Lung (tissue), 4 donors: ENCODE data around the gene NXNL2.

DNA sequence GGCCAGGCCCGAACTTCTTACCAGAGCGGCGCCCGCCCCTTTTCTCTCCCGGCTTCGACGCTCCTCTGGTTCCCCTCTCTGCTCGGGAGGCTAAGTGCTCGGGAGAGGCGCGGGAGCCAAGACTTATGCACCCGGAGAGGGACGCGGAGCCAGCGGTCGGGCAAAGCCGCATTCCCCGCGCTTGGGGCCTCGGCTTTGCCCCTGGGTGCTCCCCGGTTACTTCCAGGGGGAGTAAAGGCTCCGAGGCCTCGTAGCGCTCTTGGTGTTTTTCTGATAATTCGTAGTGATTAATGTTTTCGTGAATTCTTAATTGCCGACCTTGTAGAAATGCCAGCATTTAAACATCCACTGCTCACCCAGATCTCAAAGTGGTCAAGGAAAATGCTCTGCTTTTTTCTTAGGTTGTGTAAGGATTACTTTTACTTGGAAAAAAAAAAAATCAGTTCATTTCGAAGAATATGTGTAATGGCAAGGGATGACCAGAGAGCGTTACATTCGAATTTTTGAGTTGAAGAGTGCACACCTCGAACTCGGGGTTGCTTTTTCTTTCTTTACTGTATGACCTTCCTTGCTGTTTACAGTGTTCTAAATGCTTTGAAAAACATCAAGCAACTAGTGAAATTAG is 636 bp upstream of the TUT7 start:
- PRO-cap: no peak
- RAMPAGE, long total RNA: no peak
- RRBS: 1% methylated on average over 18 of the region's 32 CpGs

DNA sequence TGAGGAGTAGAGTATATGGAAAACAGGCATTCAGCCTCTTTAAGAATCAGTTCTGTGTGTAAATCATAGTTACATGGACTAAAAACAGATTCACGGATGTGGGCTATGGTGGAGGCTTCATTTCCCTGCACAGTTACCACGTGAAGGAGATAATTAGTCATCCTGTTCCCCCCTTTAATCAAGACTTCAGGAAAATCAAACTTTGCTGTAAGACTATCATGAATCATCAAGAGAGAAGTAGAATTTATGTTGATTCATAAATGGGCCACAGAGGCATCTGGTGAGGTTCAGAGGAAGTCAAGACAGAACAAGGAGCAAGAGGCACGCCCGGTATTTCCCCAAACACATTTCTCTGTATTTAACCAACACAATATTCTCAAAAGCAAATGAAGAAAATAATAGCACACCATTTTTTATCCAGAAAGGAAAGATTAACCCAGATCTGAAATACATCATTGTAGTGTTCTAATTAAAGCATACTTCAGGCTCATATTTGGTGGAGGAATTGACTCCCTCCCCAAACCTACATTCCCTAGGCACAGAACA is 175.7 kb upstream of the GAS1 start:
- PRO-cap: no peak
- RAMPAGE, long total RNA: no peak
- RRBS: no CpG with 5 or more reads among the region's 4 CpGs

DNA sequence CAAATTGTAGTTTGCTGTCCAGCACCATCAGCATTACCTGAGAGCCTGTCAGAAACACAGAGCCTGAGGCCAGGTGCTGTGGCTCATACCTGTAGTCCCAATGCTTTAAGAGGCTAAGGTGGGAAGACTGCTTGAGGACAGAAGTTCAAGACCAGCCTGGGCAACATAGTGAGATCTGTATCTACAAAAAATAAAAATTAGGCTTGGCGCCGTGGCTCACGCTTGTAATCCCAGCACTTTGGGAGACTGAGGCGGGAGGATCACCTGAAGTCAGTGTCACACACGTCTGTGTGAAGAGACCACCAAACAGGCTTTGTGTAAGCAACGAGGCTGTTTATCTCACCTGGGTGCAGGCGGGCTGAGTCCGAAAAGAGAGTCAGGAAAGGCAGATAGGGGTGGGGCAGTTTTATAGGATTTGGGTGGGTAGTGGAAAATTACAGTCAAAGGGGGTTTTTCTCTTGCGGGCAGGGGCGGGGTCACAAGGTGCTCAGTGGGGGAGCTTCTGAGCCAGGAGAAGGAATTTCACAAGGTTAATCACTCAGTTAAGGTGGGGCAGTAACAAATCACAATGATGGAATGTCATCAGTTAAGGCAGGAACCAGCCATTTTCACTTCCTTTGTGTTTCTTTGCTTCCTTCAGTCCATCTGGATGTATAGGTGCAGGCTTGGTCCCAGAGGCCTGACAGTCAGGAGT is 89.7 kb upstream of the DAPK1 start:
- PRO-cap: no peak
- RAMPAGE, long total RNA: no peak
- RRBS: no CpG with 5 or more reads among the region's 10 CpGs

DNA sequence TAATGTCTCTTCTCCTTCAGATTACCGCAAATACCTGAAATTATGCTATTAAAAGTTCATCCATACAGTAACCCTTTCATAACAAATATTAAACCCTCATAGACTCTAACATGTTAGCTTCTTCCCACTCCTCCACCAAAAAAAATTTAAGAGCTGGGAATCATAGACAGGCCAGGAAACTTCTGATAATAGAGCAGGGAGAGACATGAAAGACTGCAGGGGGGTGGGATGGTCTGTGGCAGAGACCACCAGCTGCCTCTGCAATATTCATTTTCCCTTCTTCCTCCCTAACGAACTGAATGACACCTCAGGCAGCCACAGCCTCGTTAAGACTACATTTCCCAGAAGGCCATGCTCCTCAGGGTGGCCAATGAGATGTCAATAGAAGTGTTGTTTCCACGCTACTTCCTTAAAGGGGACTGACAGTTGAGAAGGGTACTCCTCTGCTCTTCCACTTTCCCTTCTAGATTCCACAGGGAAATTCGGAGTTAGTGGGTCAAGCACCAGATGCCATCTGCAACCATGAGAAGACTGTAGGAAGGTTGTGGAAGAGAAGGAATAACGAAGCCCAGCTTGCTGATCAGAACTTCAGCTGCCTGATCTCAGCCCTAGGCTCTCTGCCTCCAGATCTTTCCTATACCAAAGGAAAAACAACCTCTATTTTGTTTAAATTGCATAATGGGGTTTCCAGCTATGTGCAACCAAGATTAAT is 52.0 kb upstream of the DAPK1 start:
- PRO-cap: no peak
- RAMPAGE, long total RNA: no peak
- RRBS: no CpG with 5 or more reads among the region's 6 CpGs

DNA sequence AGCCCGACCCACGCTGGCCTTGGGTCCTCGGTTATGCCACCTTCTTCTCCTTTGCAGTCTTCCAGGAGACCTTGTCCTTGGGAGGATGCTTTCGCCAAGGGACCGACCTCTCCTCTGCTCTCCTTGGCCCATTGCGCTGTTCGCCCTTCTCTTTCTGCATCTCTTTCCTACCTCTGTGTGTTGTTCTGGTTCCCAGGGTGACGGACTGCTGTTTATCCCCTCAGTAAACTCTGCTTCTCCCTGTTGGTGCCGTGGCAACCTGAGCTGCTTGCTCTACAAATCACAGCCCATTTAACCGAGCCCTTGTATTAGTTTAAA is 97.9 kb downstream of the DAPK1 start:
- PRO-cap: no peak
- RAMPAGE, long total RNA: no peak
- RRBS: no CpG with 5 or more reads among the region's 10 CpGs

DNA sequence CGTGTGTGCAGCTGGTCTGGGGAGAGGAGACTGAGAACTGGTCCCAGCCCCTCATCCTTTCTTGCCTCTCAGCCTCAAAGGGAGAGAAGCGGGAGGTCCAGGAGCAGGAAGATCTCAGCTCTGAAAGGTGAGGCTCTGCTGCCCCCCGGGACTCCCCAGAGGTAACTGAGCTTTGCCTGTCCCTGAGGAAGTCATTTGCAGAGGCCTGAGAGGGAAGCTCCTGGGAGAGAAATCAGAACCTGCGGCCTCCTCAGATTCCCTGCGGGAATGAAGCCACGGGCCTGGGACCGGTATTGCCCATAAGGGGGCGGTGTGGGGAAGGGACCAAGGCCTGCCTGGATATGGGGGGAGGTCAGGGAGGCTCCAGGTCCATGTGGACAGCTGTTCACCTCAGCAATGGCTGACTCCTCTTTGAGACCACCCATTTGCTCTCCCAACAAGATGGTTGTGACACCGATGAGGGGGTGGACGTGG is 1.3 kb downstream of the SPATA31E1 start:
- PRO-cap: no peak
- RAMPAGE, long total RNA: no peak
- RRBS: no CpG with 5 or more reads among the region's 10 CpGs

GRCh38 chr9:88198166-88198874 is 60.0 kb upstream of the SPATA31C2 start:
- PRO-cap: no peak
- RAMPAGE, long total RNA: no peak
- RRBS: no CpG with 5 or more reads among the region's 10 CpGs

DNA sequence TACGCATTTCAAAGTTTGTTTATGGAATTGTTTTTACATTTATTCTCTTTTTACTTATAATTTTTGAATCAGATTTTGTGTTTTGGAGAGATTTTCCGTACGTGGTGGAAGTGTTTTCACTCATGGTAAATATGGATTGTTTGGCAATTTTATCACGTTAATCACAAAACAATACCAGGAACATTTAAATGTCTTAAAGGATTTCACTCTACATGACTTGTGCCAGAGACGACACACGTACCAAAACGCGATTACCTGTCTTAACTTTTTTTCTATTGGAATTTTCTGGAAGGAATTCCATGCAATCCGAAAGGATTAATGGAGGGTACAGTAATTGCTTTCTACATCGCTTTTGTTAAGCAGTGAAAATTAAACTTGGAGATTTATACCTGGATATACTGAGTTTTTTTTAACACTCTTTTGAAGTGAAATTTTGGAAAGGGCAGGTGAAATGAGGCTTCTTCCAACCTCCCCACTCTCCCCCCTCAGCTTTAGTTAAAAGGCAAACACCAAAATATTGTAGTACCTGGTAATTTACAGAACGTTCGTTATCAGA is 1.3 kb downstream of the SPIN1 start:
- PRO-cap: no peak
- RAMPAGE, long total RNA: no peak
- RRBS: no CpG with 5 or more reads among the region's 12 CpGs

DNA sequence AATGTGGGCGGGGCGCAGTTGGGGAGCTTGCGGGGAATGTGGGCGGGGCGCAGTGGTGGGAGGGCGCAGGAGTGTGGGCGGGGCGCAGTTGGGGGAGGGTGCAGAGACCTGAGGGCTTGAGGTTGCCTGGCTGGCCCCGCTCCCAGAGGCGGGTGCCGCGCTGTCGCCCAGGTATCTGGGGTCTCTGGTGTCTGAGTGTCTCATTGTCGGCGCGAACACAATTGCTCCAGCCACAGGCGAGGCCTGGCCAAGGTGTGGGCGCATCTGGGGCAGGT is at the start of gene NXNL2:
Gene NXNL2, plus strand, starts transcription at position 145 of the 275 bp plus-strand sequence.
- PRO-cap: unidirectional peak, plus-strand start at position 145 of the sequence
- RAMPAGE, long total RNA: no peak
- RRBS: no CpG with 5 or more reads among the region's 18 CpGs

DNA sequence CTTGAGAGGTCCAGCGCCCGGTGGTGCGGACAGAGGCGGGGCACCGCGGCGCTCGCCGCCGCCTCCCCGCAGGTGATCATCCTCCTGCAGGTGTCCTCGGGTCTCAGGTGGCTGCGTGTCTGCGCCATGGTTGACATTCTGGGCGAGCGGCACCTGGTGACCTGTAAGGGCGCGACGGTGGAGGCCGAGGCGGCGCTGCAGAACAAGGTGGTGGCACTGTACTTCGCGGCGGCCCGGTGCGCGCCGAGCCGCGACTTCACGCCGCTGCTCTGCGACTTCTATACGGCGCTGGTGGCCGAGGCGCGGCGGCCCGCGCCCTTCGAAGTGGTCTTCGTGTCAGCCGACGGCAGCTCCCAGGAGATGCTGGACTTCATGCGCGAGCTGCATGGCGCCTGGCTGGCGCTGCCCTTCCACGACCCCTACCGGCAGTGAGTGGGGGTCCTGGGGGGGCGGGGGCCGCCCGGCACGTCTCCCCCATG is 370 bp downstream of the NXNL2 start:
- PRO-cap: no peak
- RAMPAGE, long total RNA: no peak
- RRBS: 1% methylated on average over 6 of the region's 56 CpGs

DNA sequence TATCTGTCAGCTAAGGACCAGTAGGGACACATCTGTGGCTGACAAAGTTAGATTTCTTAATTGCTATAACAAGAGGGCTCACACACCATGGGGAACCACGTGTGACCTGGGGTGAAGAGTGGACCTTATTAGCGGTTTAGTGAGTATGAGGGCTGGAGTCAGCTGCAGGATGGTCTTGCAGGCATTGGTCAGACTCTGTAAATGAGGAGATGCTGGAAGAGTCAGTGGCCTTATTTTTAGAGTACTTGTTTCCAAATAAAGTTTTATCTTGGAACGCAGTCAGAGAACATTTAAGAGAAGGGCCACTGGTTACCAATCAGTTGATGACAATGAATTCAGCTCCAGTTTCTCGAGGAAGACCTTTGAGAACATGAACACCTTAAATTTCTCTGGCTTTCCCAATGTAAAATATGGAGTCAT is 186.0 kb upstream of the S1PR3 start:
- PRO-cap: no peak
- RAMPAGE, long total RNA: no peak
- RRBS: no CpG with 5 or more reads among the region's 4 CpGs

DNA sequence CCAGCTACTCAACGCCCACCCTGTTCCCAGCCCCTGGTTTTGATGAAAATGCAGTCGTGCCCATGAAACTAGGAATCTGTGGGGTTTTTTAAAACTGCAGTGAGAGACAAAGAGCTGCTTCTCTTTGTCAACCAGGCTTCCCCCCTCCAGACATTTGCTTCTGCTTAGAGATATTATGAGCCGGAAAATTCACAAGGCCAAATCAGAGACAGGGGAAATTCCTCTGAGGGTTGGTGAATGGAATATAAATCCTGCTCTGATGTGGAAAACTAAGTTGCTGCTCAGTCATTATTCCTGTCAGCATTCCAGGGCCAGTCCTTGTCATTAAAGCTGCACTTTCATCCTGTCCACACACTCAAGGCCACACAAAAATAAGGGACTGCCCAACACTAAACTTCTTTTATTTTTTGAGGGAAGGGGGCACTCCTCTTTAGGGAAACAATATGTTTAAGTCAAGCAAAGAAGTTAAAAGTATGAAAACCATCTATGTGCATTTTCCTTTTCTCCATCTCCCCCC is 119.1 kb upstream of the S1PR3 start:
- PRO-cap: no peak
- RAMPAGE, long total RNA: no peak
- RRBS: no CpG with 5 or more reads among the region's 3 CpGs

DNA sequence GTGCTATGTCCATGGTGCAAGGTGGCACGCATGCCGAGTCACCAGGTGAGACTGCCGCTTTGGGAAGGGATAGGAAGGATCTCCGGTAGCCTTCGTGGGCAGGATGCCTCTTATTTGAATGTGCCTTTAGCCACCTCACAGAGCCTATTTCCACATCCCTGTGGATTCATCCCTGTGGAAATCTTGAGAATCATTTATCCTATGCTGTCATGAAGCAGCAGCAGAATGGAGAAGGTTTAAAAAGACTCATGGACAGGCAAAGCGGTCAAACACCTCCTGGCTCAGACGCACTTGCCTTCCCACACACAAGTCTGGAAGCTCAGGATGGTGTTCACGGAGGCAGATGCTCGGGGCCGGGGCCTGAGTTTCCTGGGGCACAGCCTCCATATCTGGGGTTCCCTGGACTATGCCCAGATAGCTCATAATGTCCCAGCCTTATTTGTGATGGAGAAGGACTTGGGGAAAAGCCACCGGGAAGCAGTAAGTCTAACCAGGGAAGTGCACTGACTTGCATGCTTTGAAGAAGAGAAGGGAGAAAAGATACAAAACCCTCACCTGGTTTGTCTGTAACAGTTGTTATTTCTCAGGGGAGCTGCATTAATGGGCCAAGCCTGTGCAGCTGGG is 3.1 kb downstream of the S1PR3 start:
- PRO-cap: no peak
- RAMPAGE, long total RNA: no peak
- RRBS: 35% methylated on average over 2 of the region's 11 CpGs

DNA sequence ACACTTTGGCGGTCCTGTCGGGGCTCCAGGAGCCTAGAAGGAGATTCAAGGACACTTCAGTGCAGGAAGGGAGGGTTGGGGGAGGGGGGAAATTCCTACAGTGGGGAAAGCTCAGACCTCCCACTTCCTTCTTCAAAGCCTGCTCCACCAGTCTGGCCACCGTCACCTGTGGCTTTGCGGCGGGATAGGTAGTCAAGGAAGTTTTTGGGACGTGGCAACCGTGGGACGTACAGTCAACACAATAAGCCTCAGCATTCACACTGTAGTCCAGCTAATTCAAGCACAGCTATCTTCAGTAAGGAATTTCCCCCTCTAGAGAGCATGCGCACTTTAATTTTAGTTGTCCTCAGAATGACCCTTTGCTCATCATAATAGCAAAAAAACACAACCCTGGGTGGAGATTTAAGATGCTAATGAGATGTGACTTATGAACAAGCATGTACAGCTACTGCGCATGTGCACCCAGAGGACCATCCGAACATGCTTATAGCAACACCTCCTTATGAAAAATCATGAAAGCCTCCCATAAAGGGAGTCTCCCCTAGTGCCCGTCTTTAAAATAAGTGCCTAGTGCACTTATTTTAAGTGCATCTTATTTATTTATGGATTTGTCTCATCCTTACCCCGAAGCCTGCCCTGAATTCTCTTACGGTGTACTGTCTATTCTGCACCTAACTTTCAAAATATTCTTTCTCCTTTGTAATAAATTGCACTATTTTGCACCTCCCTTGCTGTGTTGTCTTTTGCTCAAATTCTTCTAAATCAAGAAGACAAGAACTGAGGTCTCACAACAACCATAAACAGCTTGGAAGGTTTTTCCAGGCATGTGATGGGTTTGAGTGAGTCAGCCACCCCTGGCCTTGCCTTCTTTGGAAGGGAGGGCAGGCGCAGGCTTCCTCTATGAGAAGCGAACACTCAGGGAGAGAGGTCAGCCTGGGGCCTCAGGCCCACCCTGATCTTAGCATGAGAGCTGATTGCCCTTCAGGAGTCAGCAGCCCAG is 31.2 kb downstream of the S1PR3 start:
- PRO-cap: no peak
- RAMPAGE, long total RNA: no peak
- RRBS: no CpG with 5 or more reads among the region's 16 CpGs

DNA sequence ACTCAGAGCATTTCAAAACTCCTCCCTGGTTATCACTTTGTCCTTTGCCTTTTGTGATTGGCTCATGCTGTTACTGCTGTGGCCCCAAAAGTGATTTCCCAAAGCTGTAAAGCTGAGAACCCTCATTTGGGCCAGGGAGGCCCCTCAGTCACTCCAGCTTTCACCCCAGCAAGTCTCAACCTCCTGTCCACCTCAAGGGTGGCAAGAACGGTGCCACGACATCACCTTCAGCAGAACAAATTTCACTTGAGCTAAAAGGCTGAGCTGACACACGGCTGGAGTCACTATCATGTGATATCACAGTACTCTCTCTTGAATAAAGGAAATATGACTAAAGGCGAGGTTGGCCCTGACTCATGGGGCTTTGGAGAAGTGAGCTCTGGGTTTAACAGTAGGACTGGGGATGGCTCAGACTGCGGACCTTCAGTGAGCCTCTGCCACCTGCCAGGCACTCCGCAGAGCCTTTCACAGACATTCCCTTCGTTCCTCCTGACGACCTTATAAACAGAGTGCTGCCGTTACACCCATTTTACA is 25.1 kb downstream of the SHC3 start:
- PRO-cap: no peak
- RAMPAGE, long total RNA: no peak
- RRBS: no CpG with 5 or more reads among the region's 9 CpGs

- PRO-cap: no peak
- RAMPAGE, long total RNA: no peak
- RRBS: no CpG with 5 or more reads among the region's 10 CpGs
Observed at GRCh38 chr9:89154341-89155103, 24.1 kb downstream of the SHC3 start.

- PRO-cap: bidirectional peak, plus-strand start at chr9:89310561, minus-strand start at chr9:89310506; bidirectional peak, plus-strand start at chr9:89311198, minus-strand start at chr9:89310804
- RAMPAGE, long total RNA: no peak
- RRBS: 1% methylated on average over 12 of the region's 71 CpGs
Observed at GRCh38 chr9:89310093-89311084, 606 bp upstream of the CKS2 start.

DNA sequence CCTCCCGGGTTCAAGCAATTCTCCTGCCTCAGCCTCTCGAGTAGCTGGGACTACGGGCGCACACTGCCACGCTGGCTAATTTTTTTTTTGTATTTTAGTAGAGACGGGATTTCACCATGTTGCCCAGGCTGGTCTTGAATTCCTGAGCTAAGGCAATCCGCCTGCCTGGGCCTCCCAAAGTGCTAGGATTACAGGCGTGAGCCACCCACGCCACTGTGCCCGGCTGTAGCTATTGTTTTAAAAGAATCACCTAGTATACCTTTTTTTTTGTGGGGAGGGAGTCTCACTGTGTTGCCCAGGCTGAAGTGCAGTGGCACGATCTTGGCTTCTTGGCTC is 10.9 kb downstream of the SECISBP2 start:
- PRO-cap: no peak
- RAMPAGE, long total RNA: no peak
- RRBS: no CpG with 5 or more reads among the region's 11 CpGs

GRCh38 chr9:89377691-89378227 is 59.5 kb downstream of the SECISBP2 start:
- PRO-cap: no peak
- RAMPAGE, long total RNA: no peak
- RRBS: no CpG with 5 or more reads among the region's 9 CpGs

GRCh38 chr9:89405101-89405792 is 86.9 kb downstream of the SECISBP2 start:
- PRO-cap: no peak
- RAMPAGE, long total RNA: no peak
- RRBS: no CpG with 5 or more reads among the region's 18 CpGs